BE2C (cell line): Measurements from ENCODE around the genes TMCC3, CCDC38 and HAL.

GRCh38 chr12:93407022-93408383 lies 29.8 kb downstream of the NUDT4 start:
- RRBS: no CpG with 5 or more reads among the region's 8 CpGs

DNA sequence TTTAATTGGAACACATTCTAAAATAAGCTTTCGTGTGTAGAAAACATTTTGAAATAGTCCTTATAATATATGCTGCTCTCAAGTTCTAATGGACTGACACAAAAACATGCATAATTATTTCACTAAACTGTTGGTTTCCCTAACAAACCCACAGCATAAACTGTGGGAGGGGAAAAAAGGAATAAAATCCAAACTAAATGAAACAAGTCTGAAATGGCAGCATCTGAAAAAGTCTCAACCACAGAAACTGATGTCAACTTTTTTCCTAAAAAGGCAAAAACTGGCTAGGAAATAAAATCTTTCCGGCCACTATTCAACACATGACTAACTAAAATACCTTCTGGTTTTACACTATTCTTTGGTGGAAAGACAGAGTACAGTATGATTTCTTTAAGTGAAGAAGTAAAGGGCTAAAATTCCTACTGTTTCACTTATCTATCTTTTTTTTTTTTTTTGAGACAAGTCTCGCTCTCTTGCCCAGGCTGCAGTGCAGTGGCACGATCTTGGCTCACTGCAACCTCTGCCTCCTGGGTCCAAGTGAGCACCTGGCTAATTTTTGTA lies 25.7 kb downstream of the UBE2N start:
- RRBS: no CpG with 5 or more reads among the region's 4 CpGs

GRCh38 chr12:93442871-93443306 lies 1.1 kb upstream of the UBE2N start:
- RRBS: no CpG with 5 or more reads among the region's 3 CpGs

DNA sequence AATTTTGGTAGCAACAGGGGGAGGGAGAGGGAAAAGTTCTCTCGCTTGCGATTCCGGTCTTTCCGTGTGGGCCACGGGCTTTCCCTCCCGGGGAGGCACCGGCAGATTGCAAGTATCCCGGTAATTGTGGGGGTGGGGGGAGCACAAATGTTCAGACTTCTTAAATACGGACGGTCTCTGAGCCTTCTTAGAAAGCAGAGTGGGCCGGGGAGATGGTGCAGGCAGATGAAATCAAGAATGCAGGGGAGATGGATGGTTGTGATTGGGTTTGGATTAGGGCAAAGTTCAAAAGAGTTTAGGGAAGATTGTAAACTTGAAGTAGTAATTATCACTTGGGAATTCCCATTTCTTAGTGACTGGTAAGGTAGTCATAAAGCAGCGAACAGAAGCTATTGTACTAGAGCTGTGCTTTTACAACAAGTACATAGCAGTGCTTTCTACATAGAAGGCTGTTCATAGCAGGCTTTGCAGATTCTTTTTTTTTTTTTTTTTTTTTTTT lies 1.3 kb downstream of the SOCS2 start:
- RRBS: 85% methylated on average over 3 of the region's 12 CpGs

DNA sequence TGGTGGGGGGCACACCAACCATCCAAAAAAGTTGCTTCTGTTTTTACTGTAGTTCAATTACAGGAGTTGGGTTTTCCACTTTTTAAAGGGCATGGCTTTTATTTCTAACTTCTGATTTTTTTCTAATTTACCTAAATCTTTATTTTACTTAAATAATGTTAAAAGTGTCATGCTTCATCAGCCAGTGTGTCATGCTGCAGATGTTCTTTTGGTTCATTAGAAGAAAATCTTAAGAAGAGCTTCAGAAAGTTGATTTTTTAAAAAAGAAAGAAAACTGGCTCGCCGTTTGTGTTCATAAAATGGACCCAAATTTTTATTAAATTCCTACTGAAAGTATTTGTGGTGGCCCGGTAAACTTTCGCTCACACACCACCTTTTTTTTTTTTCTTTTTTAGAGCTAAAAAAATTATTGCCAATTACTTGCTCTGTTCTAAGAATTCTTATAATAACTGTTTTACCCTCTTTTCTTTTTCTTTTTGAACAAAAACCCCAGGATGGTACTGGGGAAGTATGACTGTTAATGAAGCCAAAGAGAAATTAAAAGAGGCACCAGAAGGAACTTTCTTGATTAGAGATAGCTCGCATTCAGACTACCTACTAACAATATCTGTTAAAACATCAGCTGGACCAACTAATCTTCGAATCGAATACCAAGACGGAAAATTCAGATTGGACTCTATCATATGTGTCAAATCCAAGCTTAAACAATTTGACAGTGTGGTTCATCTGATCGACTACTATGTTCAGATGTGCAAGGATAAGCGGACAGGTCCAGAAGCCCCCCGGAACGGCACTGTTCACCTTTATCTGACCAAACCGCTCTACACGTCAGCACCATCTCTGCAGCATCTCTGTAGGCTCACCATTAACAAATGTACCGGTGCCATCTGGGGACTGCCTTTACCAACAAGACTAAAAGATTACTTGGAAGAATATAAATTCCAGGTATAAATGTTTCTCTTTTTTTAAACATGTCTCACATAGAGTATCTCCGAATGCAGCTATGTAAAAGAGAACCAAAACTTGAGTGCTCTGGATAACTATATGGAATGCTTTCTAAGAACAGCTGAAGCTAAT lies 2.1 kb downstream of the SOCS2 start:
- RRBS: 74% methylated on average over 4 of the region's 16 CpGs

DNA sequence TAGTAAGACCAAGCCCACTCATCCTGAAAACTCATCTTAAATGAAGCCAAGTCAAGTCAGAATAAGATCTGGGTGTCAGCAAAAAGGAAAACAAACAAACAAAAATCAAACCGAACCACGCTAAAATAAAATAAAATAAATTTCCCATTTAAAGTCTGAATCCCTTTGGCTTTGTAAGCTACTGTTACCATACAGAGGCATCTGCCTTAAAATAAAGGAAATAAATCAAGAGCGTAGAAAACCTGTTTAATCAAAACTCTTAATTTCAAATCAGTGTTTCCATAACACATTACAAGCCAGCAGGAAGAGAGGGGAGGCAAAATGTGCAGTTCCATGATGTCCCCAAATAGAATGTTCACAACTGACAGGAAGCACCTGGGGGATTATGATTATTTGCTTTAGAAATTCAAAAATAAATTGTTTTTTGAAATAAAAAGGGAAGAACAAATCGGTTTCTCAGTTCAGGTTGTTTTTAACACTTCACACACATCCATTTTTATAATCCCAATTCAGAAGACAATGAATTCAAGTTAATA lies 21.3 kb downstream of the SOCS2 start:
- RRBS: no CpG with 5 or more reads among the region's 4 CpGs

GRCh38 chr12:93741800-93743060 lies 65.1 kb downstream of the CRADD start:
- RRBS: 1% methylated on average over 29 of the region's 54 CpGs

DNA sequence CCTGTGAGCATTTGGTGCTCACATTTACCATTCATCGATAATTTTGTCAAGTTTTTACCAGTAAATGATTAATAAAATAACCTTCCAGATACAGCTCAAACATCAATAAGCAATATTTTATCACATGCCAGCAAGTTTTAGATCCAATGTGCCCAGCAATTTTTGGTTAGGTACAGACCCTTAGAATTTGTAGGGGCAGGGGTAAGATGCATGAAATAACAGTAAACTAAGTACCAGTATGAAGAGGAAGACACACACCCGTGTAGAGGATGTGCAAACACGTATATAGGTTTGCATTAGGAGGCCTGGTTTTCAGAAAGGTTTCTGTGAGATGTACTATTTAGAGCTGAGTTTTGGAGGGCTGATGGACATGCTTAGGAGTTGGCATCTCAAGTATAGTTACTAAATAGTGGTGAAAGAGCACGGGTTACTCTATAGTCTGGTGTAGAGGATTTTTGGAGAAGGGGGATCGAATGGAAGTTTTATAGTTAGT lies 98.0 kb downstream of the CRADD start:
- RRBS: no CpG with 5 or more reads among the region's 5 CpGs

DNA sequence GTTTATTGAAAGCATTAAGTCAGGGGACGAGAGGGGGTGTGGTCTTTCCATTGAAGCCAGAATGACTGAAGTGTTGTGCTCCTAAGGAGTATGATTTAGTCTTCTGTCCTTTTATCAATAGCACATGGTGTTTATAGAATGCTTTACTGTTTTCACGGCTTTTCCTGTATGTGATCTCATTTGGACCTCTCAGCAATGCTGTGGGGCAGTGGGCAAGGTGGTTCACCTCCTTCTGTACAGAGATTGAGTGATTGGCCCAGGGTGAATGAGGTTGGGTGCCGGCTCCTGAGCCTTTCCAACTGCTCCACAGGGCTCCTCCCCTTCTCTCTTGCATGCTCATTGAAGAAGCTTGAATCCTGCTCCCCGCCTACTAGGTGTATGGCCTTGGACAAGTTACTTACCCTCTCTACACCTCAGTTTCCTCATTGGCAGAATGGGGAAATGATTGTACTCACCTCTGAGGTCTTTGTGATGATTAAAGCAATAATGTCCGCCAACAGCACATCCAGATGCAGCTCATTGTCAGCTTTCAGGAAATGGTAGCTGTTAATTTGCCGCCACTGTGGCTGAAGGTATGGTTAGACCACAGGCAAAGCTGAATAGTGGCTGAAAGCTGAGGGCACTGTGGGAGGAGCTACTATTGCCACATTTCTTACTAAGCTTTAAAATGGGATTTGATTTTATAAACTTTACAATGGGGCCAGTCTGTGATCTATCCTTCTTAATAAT lies 174.0 kb downstream of the CRADD start:
- RRBS: no CpG with 5 or more reads among the region's 6 CpGs

GRCh38 chr12:93954802-93955316 lies 193.5 kb upstream of the PLXNC1 start:
- RRBS: no CpG with 5 or more reads among the region's 7 CpGs

DNA sequence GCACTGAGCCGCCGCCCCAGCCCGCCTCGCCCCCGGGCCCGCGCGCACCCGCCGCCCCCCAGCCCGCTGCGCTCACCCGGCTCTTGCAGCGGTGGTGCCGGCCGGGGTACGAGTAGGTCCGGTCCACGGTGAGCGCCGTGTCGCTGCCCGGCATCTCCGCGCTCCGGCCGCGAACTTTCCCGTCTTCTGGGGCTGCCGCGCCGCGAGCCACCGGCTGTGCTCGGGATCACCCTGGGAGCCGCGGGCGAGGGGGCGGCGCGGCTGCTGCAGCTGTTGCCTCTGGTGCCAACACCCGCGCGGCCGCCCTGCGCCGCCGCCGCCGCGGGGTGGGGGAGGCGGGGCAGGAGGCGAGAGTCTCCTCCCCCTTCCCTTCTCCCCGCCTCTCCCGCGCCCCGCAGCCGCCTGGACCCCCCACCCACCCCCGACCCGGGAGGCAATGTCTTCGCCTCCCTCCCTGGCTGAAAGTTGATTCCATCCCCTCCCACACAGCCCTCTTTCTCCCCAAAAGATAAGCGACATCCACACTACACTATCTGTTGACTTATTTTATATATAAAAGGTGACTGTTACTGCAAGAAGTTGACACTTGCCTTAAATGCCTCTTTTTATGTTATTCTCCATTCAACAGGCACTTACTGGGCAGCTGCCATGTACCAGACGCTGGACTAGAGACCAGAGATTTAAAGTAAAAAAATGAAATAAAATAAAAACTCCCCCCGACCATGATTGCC lies at the start of gene TMCC3:
Gene TMCC3, minus strand, starts transcription at position 281 of the 731 bp plus-strand sequence.
- RRBS: 2% methylated on average over 22 of the region's 64 CpGs

DNA sequence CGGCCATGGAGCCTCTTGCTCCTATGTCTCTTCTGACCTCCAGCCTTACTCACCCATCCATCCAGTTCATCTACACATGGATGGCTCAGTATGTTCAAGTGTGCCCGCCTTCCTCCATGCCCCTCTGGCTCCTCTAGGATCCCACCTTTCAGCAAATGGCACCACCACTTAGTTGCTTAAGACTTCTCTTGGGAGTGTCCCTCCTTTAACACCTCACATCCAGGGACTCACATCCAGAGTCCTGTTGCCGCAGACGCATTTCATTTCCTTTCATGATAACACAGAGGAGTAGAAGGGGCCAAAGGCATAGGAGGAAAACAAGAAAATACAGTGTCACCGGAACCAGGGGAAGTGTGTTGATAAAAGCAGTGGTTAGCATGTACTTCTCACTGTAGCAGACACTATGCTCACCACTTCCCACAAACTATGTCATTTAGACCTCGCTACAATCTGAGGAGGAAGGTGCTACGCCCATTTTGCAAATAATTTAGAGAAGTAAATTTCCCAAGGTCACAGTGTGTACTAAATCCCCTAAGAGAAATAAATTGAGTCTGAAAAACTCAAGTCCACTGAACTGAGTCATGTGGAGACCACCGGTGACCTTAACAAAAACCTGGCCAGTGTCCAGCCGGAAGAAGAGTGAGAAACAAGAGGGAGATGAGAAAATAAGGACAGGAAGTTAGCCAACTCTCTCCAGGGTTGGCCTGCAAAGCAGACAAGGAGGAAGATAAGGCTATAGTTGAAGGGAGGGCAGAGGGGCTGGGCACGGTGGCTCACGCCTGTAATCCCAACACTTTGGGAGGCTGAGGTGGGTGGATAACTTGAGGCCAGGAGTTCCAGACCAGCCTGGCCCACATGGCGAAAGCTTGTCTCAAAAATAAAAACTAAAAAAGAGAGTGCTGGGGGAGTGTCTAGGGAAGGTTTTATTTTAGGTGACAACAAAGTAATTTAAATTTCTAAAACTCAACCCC lies 25.7 kb upstream of the TMCC3 start:
- RRBS: no CpG with 5 or more reads among the region's 12 CpGs

- RRBS: no CpG with 5 or more reads among the region's 6 CpGs
These were observed 172.5 kb downstream of the NDUFA12 start for GRCh38 chr12:94830912-94831508.

- RRBS: 16% methylated on average over 64 of the region's 96 CpGs
These were observed 130.1 kb downstream of the NDUFA12 start for GRCh38 chr12:94873276-94873997.

- RRBS: no CpG with 5 or more reads among the region's 4 CpGs
These were observed 29.9 kb upstream of the NR2C1 start for GRCh38 chr12:95103258-95103685.

GRCh38 chr12:95125044-95125345 lies 51.6 kb upstream of the NR2C1 start:
- RRBS: no CpG with 5 or more reads among the region's 2 CpGs

GRCh38 chr12:95546200-95546995 lies 4.9 kb downstream of the USP44 start:
- RRBS: no CpG with 5 or more reads among the region's 15 CpGs

DNA sequence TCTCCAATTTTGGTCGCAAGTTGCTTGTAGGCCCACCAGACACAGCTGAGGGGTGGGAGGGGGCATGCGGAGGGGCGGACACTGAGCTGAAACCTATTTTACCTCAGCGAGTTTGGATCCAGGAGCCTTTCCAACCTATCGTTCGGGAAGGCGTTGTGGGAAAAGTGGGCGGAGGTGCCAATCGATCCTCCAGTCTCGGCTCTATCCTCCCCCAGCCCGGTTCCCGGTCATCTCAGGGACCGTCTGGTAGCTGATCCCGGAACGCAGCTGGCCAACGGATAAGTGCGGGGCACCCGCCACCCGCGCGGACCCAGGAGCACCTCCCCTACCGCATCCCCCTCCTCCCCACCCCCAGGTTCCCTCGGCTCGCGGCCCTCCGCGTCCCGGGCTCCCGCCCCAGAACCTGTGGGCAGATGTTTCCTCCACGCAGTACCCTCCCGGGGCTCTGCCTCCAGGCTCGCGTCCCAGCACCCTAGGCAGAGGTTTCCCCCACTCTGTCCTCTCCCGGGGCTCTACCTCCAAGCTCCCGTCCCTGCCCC lies at the start of gene CCDC38:
Gene CCDC38, minus strand, starts transcription at position 286 of the 539 bp plus-strand sequence.
- RRBS: 2% methylated on average over 8 of the region's 35 CpGs

- RRBS: no CpG with 5 or more reads among the region's 6 CpGs
These were observed 23.5 kb downstream of the AMDHD1 start for GRCh38 chr12:95966645-95967061.

DNA sequence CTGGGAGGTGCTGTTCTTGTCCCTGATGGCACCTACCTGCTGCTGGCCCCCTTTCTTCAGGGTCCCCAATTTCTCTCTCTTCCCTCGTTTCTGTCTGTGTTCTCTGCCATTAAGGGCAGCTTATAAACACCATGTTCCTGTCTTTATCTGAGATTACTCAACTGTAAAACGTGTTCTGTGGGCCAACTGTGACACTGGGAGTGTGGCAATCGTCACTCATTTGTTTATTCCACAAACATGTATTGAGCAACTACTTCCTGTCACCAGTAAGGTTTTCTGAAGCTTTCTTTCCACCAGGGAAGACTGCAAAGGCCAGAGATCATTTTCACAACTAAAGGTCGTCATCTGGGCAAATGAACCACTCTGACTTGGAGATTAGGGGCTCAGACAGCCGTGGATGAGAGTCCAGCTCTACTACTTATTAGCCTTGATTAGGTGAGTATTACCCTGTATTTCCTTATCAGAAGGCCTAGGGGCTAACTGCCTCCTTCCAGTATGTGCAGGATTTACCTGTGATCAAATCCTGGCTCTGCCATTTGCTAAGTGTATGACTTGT lies at the start of gene HAL:
Gene HAL, minus strand, starts transcription at position 149 of the 556 bp plus-strand sequence.
- RRBS: no CpG with 5 or more reads among the region's 5 CpGs